AG04450 (cell line): ENCODE measurements around a stretch of chr19.

GRCh38 chr19:28637368-28637576 lies 575.7 kb downstream of the UQCRFS1 start:
- CAGE, long polyA plus RNA: no peak
- RRBS: no CpG with 5 or more reads among the region's 2 CpGs

GRCh38 chr19:28989088-28989546 lies 223.8 kb downstream of the UQCRFS1 start:
- CAGE, long polyA plus RNA: no peak
- RRBS: 73% methylated on average over 2 of the region's 16 CpGs

- CAGE, long polyA plus RNA: no peak
- RRBS: no CpG with 5 or more reads among the region's 8 CpGs
Observed at GRCh38 chr19:29277081-29277716, 64.2 kb upstream of the UQCRFS1 start.

GRCh38 chr19:29622334-29622925 lies 16.3 kb downstream of the POP4 start:
- CAGE, long polyA plus RNA: no peak
- RRBS: no CpG with 5 or more reads among the region's 13 CpGs

DNA sequence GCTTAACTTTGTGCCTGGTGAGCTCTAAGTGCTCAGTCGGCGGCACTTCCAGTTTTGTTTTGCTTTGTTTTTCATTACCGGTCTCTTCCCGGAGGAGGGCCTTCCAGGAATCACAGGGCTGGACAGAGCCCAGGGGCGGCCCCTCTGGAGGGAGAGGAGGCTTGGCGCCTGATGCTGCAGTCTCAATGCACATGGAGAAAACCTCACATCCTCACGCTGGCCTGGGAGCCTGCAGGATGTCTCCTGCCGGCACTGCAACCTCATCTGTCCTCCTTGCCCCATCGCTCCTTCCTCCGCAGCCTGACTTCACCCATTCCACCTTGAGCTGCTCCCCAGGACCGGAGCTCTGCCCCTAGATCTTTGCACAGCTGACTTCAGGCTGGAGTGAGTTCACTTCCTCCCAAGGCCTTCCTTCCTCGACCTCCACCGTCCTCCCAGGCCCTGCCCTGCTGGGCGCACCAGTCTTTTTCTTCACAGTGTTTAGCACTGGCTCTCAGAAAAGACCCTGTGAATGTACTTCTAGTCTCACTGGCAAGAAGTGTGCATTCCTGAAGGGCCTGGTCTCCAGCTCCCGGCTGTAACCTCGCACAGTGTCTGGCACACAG lies 1.6 kb downstream of the PLEKHF1 start:
- CAGE, long polyA plus RNA: no peak
- RRBS: 12% methylated on average over 2 of the region's 16 CpGs

DNA sequence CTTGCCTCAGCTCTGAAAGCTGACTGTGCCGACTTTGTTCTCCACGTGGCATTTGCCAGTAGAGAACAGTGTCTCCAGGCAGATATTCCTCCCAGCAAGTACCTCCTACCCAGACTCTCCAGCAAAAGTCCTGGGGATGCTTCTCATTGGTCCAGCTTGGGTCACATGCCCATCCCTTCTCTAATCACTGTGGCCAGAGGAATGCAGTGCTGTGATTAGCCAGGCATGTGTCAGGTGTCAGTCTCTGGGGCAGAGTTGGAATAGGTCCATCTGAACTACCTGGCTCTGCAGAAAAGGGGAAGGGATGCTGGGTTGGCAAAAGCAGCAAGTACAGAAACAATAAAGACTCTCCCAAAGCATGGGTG lies 29.9 kb downstream of the CCNE1 start:
- CAGE, long polyA plus RNA: no peak
- RRBS: no CpG with 5 or more reads among the region's 2 CpGs

DNA sequence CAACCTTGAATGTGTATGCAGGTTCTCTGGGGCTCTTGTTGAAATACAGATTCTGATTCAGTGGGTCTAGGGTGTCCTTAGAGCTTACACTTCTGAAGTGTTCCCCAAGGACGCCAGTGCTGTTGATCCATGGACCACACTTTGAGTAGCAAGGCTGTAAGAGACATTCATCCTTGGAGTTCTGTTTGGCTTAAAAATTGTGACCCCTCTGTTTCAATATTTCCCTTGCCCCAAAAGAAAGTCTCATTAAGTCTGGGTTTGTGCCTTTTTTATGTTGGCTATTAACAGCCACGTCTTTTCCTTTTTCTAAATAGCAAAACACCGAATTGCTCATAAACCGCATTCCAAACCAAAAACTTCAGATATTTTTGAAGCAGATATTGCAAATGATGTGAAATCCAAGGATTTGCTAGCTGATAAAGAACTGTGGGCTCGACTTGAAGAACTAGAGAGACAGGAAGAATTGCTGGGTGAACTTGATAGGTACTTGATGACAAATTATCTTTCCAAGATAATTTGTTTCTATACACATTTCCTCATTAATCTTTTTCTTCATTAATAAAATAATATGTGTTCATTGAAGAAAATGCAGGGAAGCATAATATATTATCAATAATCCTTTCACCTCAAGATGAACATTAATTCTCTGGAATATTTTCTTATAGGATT lies 65.3 kb downstream of the URI1 start:
- CAGE, long polyA plus RNA: no peak
- RRBS: no CpG with 5 or more reads among the region's 5 CpGs

DNA sequence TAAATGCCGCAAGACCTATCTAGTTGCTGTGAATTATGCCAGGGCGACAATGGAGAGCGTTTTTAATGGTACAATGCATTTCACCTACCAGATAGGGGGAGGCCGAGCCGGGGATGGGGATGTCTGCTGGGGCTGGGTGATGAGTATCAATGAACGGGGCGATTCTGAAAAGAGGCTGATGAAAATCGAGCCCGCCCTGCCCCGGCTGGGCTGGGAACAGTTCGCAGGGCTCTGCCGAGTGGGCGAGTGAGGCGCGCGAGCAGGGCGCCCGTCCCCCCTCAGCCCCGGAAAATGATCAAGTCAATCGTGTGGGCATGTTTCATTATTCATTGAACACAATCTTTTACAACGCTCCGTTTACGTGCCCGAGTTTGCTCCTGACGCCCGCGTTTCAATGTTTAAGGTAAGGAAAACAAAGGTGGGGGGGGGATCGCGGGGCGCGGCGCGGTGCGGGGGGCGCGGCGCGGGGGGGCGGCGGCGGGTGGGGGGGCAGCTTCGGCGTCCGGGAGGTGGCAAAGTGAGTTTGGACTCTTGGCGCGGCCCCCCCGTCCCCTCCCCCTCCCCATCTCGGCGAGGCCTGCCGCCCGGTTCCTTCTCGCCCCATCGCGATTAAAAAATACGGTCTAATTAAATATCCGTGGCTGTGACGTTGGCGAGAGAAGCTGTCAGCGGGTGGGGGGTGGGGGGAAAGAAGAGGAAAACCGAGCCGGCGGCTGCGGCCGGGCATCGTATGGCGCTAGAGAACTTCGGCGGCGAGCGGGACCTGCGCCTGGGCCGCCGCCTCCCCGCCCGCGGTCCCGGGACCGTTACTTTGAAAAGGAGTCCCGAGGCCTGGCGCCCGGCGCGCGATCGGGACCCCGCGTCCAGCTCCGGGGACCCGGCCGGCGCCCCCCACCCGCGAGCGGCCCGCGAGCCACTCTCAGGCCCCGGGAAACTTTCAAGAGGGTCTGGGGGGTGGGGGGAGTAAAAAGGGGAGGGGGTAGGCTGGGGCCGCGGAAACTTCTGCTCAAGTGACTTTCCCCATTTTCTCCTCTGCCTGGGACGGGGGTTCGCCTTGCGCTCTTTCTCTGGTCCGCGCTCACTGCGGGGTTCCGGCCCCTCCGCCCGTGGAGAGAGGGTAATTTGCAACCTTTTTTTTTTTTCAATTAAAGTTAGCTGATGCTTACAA lies 146.5 kb upstream of the ZNF536 start:
- CAGE, long polyA plus RNA: no peak
- RRBS: 3% methylated on average over 40 of the region's 108 CpGs

GRCh38 chr19:30718892-30719247 lies 346.7 kb downstream of the ZNF536 start:
- CAGE, long polyA plus RNA: no peak
- RRBS: no CpG with 5 or more reads among the region's 2 CpGs

GRCh38 chr19:31163892-31164210 lies 185.4 kb downstream of the TSHZ3 start:
- CAGE, long polyA plus RNA: no peak
- RRBS: no CpG with 5 or more reads among the region's 6 CpGs

GRCh38 chr19:31213926-31214643 lies 135.2 kb downstream of the TSHZ3 start:
- CAGE, long polyA plus RNA: no peak
- RRBS: no CpG with 5 or more reads among the region's 16 CpGs

GRCh38 chr19:31220502-31220802 lies 128.8 kb downstream of the TSHZ3 start:
- CAGE, long polyA plus RNA: no peak
- RRBS: no CpG with 5 or more reads among the region's 2 CpGs

DNA sequence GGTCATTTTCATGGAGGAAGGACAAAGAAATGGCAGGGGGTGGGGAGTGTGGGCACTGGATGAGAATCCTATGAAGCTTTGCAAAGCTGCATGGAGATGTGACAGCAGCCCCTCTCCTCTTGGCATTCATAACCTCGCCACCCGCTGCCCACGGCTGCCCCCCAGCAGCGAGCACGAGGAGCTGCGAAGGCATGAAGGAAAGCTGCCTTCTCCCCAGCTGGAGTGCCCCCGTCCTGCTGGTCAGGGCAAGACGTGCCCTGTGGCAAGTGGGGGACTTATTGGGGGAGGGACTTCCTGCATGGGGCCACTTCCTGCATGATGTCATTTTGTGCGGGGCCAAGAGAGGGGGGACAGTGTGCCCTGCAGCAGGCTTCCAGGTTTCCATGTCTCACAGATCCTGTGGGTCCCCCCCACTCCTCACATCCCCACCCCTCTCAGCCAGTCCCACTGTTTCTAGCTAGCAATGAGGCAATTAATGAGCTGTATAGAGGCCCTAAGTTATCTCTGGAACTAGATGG lies 85.9 kb downstream of the TSHZ3 start:
- CAGE, long polyA plus RNA: no peak
- RRBS: no CpG with 5 or more reads among the region's 9 CpGs

- CAGE, long polyA plus RNA: no peak
- RRBS: no CpG with 5 or more reads among the region's 16 CpGs
Observed at GRCh38 chr19:31717237-31717725, 368.0 kb upstream of the TSHZ3 start.

DNA sequence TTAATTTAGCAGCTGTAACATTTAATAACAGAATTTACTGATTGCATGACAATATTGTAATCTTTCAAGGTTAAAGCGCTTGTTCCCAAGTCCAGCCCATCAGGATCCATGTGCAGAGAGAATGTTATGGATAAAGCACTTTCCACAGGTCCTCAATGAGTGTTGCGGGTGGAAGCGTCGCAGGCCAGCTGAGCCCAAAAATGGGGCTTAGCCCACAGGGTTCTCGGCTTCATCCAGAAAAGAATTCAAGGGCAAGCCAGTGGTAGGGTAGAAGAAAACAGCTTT lies 455.7 kb upstream of the ZNF507 start:
- CAGE, long polyA plus RNA: no peak
- RRBS: no CpG with 5 or more reads among the region's 5 CpGs

DNA sequence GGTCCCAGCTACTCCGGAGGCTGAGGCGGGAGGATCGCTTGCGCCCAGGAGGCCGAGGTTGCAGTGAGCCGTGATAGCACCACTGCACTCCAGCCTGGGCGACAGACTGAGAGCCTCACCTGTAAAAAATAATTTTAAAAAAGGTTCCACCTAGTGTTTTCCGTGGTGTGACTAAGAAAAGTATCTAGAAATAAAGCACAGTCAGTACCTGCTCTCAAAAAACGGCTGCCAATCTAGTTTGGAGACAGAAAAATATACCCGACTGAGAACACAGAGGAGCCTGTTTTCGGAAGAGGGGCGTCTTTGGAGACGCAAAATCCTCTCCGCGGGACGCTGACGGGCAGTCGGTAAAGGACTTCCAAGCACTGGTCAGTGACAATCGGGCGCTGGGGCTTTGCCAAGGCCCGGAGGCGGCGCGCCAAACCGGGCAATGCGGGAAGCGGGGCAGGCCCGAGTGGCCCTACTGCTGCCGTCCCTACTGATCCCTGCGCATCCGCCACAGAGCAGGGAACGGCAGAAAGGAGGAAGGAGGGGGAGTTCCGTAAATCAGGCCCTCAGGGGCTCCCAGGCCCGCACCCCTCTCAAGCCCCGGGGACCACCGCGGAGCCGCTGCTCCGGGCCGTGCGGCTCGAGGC lies 670 bp upstream of the DPY19L3 start:
- CAGE, long polyA plus RNA: no peak
- RRBS: 4% methylated on average over 4 of the region's 42 CpGs

- CAGE, long polyA plus RNA: no peak
- RRBS: 1% methylated on average over 10 of the region's 36 CpGs
Observed at GRCh38 chr19:32581586-32582257, 732 bp downstream of the PDCD5 start.

DNA sequence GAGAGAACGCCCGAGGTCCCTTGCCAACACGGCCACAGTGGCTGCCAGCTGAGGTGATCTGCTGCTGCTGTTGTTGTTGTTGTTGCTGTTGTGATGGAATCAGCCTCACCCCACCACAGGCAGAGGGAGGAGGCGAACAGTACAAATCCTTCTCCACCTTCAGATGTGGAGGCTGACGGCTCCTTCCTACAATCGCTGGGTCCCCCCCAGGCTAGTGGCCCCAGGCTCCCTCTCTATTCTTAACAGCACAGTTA lies 25.1 kb downstream of the ANKRD27 start:
- CAGE, long polyA plus RNA: no peak
- RRBS: no CpG with 5 or more reads among the region's 6 CpGs

DNA sequence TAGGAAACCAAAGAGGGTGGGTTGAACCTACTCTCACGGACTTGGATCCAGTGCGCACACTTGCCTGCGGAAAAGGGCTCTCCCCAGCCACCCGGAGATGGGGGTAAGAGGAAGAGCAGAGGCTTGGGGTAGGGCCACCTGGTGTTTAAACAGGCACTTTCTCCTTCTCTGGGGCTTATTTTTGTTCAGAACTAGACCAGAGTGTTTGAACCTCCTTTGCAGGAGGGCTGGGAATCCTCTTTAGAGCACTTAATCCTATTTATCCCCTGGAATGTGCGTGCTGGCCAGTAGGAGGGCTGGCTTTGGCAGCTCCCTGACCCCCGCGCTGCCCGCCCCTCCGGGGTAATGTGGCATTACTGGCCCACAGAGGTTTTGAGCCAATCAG lies 2.0 kb downstream of the RGS9BP start:
- CAGE, long polyA plus RNA: no peak
- RRBS: no CpG with 5 or more reads among the region's 9 CpGs

- CAGE, long polyA plus RNA: no peak
- RRBS: no CpG with 5 or more reads among the region's 19 CpGs
Observed at GRCh38 chr19:33037016-33037811, 27.5 kb downstream of the RHPN2 start.